Right cardiac atrium (tissue), 1 donor: ENCODE measurements around the gene CATSPER1.

DNA sequence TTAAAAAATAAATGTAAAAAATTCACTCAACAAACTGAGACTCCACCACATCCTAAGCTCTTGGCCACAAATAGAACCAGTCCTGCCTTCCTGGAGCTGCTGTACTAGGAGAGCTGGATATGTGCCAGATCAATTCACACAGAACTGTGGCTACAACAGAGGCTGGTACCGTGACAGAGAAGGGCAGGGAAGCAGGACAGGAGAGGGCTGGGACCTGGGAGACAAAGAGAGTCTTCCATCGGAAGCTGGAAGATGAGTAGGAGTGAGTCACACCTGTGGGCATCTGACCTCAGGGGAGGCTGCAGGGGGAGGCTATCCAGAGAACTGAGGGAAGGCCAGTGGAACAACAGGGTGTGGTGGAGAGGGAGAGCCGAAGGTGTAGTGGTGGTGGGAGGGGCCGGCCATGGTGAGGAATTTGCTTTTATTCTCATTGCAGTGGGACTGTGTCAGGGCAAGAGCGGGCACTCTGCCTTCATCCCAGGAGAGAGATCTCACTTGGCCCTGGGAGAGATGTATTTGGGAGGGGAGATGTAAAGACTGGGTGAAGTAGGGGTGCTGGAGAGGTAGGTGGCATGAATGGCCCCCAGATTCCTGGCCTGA lies 1.9 kb upstream of the LTBP3 start:
- PRO-cap: no peak

DNA sequence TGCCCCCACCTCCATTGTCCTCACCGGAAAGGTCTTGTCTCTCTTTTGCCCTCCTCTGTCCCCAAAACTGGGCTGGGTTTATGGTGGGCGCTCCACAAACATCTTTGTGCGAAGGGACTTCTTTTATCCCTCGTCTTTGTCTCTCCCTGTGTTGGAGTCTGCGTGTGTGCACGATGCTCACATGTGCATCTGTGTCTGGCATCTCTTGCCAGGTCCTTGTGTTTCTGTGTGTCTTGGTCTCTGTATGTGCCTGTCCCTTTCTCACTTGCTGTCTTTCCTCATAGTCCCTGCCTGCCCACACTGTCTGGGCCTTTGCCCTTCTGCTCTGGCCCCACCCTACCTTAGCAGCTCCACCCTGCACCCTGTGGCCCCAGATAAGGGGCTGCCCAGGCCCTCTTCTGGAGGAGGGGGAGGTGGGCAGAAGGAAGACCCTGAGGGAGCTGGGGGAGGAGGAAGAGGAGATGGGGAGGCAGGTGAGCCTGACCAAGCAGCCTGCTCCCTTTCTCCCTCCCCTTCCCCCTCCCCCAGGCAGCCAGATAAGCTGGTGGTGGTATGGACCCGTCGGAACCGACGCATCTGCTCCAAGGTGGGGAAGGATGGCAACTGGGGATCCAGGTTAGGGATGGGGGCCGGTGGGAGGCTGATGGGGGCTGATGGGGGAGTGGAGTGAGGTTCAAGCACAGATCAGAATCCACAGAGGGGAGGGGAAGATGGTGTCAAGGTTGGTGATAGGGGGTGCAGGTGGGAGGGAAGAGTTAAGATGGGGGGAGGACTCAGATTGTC lies 2.9 kb downstream of the EHBP1L1 start:
- PRO-cap: no peak

- PRO-cap: bidirectional peak, plus-strand start at chr11:65592155, minus-strand start at chr11:65592033; bidirectional peak, plus-strand start at chr11:65592516, minus-strand start at chr11:65592387
Observed at GRCh38 chr11:65591831-65592768, 3.5 kb downstream of the KCNK7 start.

- PRO-cap: no peak
Observed at GRCh38 chr11:65607646-65608657, 6.1 kb downstream of the MAP3K11 start.

- PRO-cap: bidirectional peak, plus-strand start at chr11:65663844, minus-strand start at chr11:65663899
Observed at GRCh38 chr11:65663633-65664303, 1.1 kb upstream of the RELA start.

DNA sequence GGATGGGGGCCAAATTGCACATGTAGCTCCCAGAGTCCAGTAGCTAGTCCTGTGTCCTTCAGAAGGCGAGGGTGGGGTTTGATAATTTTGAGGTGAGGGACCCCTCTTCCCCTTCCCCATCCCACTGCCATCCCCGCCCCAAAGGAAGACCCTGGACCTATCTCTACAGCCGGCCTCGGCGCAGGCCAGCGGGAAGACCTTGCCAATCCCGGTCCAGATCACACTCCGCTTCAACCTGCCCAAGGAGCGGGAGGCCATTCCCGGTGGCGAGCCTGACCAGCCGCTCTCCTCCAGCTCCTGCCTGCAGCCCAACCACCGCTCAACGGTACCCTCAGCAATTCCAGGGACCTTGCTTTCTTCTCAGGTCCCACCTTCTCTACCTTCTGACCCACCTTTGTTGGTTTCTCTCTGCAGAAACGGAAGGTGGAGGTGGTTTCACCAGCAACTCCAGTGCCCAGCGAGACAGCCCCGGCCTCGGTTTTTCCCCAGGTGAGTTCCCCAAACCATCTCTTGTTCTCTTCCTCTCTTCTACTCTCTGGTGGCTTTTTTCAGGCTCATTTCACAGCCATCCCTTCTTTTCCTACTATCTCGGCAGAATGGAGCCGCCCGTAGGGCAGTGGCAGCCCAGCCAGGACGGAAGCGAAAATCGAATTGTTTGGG lies 1.3 kb downstream of the KAT5 start:
- PRO-cap: no peak

DNA sequence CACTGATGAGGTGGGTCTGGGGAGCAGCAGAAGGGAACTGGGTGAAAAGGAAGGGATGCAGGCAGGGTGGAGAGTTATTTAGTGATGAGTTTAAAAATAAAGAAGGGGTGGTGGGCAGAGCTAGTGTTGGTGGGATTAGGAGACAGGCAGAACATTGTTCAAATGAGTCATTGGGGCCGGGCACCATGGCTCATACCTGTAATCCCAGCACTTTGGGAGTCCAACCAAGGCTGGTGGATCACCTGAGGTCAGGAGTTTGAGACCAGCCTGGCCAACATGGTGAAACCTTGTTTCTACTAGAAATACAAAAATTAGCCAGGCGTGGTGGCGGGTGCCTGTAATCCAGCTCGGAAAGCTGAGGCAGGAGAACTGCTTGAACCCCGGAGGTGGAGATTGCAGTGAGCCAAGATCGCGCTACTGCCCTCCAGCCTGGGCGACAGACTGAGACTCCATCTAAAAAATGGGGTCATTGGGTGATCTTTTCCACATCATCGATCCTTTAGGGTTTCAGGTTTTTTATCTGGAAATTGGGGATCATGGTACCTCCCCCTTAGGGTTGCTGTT lies 1.9 kb downstream of the KAT5 start:
- PRO-cap: no peak

GRCh38 chr11:65794705-65794970 lies 7.8 kb downstream of the OVOL1 start:
- PRO-cap: no peak

GRCh38 chr11:65849191-65850020 lies 8.6 kb downstream of the CFL1 start:
- PRO-cap: no peak

DNA sequence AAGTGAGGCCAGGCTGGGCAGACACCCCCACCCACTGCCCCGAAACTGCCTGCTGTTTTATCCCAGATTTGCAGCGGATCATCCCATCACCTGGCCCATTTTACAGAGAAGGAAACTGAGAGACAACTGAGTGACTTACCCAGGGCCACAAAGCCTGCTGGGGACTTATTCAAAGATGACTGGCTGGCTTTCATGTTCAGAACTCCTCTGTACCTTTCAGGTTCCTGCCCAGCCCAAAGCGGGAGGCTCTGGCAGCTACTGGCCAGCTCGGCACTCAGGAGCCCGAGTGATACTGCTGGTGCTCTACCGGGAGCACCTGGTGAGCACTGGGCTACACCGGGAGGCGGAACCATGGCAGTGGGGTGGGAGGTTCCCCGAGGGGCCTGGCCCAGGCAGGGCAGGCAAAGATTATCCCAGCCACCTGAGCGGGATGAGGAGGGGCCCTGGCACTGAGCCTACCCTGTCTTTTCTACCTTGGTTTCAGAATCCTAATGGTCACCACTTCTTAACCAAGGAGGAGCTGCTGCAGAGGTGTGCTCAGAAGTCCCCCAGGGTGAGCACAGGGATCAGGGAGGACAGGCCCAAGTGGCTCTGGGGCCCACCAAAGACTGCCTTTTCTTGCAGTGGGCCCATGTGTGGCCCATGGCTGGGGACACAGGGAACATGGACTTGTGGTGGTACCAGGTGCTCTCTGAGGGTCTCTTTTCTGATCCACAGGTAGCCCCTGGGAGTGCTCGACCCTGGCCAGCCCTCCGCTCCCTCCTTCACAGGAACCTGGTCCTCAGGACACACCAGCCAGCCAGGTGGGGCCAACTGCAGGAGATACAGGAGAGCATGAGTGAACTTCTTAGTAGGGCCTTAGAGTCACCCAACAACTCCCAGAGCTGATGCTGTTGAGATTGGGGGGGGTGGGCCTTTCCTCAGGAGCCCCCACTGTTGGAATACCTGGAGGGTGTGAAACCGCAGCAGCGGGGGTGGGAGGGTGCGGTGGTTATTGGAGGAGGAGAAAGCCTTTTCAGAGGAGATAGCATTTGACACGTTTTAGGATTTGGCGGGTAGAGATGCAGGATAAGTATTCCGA lies 1.8 kb downstream of the MUS81 start:
- PRO-cap: no peak

DNA sequence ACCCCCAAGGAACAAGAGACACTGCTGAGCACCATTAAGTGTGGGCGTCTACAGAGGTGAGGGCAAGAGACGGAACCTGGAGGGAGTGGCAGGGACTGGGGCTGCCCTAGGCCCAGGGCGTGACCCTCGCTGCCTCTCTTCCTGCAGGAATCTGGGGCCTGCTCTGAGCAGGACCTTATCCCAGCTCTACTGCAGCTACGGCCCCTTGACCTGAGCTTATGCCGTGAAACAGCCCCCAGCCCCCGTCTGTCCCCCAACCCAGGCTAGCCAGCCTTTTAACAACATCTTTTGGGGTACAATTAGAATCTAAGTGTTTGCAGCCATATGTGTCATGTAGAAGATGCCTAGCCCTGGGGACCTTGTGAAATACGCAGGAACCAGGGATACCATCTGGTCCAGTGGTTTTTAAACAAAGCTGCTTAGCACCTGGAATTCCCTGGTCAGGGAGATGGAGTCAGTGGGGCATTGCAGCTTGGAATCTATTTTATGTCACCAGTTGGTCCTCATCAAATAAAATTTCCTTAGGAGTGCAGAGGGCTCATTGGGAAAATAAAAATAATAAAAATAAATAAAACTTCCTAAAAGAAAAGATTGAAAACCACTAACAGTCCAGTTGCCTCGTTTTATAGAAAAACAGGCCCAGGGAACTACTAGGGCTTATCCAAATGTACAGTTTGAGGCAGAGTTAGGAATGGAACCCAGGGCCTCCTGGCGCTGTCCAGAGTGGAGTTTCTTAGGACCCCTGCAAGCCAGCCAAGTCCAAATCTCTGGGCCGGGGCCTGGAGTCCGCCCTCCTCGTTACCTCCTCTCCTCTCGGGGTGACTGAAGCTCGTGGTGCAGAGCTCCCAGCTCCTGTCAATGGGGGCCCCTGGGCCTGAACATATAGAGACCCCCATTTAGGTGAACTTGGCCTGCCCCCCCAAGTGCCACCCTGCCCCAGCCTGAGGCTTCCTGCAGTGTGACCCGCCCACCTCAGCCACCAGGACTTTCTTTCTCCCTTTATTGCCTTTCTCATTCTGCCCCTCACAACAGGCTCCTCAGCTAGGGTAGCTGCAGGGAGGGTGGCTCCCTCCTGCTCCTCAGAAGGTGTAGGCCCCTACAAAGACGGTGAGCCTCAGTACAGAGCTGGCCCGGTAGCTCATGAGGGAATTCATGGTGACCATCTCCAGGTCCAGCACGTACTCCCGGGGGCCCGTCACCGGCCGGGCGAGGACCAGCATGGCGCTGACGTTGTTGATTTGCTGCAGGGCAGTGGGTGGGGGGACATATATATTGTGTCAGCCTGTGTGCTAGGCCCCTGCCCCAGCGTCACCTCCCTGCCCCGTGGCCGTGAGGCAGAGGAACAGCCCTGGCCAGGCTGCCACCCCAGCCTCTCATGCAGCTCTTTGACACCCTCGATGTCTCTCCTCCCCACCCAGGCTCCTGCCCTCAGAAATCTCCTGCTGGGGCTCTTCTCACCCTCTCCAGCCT lies 6.1 kb downstream of the MUS81 start:
- PRO-cap: no peak

DNA sequence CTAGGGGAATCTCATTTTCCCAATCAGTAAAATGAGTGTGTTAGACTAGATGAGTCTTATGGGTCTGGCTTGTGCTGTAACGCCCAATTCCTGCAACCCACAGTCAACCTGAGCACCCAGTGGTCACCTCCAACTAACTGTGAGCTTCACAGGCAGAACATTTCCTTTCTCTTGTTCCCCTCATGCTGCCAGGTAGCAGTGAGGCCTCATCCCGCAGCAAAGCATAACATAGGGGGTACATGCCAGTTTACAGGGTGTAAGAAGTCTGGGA lies 3.8 kb downstream of the EFEMP2 start:
- PRO-cap: no peak

- PRO-cap: no peak
Observed at GRCh38 chr11:65878303-65878752, 1.3 kb upstream of the CTSW start.

- PRO-cap: no peak
Observed at GRCh38 chr11:65898606-65899041, 1.6 kb downstream of the FOSL1 start.

DNA sequence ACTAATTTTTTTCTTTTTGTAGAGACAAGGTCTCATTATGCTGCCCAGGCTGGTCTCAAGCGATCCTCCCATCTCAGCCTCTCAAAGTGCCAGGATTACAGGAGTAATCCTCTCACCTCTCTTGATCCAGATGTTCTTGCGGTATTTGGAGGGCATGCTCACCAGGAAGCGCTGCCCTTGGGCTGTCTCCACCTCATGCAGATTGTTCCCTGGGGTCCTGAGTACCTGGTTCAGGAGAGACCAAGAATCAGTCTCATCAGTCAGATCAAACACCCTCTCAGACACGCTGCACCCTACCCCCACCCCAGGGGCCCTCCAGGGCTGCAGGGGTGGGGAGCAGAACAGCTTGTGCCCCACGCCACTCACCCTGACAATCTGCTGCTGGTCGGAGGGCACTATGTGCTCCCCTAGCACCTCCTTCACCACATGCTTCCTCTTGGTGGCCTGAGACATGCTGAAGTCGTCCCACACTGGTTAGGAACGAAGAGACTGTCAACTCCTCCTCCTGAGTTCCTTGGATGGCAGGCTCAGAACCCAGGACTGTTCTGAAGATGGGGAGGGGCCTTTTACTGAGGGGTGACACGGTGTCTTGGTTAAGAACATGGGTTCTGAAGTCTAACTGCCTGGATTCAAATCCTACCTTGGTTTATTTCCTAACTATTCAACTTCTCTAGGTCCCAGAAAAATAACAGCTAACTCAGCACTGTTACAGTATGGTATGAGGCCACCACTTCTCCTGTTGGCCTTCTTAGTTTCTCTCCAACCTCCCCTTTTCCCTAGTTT lies 1.8 kb downstream of the EIF1AD start:
- PRO-cap: no peak

DNA sequence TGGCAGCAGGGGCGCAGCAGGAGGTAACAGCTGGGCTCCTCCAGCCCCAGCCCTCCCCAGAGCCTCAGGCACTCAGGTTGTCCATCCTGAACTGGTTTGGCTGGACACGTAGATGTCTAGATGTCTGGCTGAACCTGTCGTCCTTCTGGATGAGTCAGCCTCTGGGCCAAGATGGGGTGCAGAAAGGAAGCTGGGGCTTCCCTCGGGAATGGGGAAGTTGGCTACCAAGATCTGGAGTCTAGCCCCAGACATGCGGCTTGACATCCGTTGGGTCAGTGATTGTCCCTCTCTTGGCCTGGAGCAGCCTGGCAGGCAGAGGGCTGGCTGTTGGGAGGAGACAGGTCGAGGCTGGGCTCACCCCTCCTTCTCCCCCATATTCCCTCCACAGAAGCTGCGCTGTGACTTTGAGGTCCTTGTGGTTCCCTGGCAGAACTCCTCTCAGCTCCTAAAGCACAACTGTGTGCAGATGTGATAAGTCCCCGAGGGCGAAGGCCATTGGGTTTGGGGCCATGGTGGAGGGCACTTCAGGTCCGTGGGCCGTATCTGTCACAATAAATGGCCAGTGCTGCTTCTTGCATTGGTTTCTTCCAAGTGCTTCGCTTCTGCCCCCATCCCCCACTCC lies 1.2 kb downstream of the CST6 start:
- PRO-cap: no peak

DNA sequence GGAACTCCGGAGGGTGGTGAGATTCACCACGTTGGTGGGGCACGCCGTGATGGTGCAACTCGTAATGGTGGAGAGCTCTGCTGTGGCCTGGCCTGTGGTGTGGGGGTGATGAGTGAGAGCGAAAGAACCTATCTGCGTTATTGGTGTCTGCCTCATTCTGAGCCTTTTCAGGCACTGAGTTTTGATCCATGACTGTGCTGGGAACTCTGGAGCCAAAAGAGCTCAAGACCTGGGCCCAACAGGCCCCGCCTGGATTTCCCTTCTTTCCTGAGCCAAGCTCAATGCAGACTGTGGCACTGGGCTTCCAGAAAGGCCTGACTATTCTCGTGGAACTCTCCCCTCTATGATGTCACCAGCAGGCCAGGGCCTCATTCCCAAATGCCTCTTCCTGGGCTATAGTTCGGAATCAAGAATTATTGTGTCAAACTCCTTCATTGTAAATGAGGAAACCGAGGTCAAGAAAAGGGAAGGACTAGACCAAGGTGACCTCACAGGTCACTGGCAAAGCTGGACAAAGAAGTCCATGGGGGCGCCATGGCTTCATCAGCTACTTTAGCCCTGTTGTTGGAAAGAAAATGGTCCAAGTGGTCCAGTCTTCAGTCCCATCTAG lies at the start of gene CATSPER1:
TSS of gene CATSPER1 (minus strand) at position 290 of the 610 bp plus-strand sequence.
- PRO-cap: no peak

GRCh38 chr11:66057935-66059135 lies 6.2 kb downstream of the SF3B2 start:
- PRO-cap: no peak

- PRO-cap: no peak
Observed at GRCh38 chr11:66068767-66069329, 1.2 kb upstream of the PACS1 start.

DNA sequence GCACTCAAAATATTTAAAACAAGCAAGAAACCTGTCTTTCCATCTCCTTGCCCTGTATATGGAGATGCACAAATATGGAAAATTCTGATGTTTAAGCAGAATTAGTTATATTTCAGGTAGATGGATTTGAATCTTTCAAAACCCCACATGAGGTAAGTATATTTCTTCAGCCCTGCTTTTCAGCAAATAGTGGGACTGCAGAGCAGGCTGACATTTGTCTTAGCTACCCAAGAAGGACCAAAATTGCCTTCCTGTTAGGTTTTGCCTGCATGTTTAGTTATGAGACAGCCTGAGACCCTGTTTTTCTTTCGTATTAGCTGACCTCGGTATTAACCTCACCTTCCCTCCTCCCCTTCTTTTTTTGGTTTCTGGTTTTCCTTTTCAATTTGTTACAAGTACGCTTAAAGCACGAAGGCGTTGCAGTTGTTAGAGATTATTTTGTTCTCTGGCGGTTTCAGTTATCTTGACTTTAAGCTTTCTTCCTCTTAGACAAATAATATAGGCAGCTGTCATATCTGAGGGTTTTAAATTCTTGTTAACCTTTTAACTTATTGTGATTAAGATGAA lies 45.4 kb downstream of the PACS1 start:
- PRO-cap: no peak